ENCODE results near the gene PTGES.

GRCh38 chr9:128792832-128793269 is 5.8 kb downstream of the TBC1D13 start:
- PRO-cap, result no peak

GRCh38 chr9:128987849-128988236 is 40.3 kb downstream of the SH3GLB2 start:
- PRO-cap, result unidirectional peak, plus-strand start at chr9:128988123

DNA sequence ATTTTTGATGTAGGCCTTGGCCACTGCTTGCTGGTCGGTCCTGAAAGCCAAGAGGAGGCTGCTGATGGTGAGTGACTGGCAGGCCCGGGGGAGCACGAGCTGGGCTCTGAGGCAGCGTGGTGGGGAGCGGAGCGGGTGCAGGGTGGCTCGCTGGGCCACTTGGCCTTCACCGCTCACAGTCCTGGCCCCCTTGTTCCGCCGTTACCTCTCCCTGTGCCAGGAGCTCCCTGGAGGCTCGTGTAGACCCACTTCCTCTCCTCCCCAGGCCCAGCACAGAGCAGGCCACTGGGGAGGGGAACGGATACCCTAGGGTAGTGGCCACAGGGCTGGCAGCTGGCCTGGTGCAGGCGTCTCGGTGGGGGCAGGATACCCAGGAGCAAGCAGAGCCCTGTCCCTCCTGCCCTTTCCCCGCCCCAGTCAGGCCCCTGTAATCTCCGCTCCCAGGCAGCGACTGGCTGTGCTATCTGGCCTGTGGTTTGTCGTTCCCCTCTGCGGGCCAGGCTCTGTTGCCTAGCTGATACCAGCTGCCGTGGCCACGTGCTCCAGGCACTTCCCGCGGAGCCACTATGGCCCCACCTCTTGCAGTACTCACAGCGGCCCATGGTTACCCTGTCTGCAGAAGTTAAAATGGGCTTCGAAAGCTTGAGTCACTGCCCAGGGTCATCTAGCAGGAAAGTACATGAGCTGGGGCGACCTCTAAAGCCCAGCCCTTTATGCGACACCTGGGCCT is 11.7 kb upstream of the DOLPP1 start:
- PRO-cap, result unidirectional peak, minus-strand start at position 491 of the sequence

- PRO-cap, result unidirectional peak, minus-strand start at chr9:129164293
Measured at GRCh38 chr9:129164039-129164597, 13.9 kb downstream of the IER5L start.

DNA sequence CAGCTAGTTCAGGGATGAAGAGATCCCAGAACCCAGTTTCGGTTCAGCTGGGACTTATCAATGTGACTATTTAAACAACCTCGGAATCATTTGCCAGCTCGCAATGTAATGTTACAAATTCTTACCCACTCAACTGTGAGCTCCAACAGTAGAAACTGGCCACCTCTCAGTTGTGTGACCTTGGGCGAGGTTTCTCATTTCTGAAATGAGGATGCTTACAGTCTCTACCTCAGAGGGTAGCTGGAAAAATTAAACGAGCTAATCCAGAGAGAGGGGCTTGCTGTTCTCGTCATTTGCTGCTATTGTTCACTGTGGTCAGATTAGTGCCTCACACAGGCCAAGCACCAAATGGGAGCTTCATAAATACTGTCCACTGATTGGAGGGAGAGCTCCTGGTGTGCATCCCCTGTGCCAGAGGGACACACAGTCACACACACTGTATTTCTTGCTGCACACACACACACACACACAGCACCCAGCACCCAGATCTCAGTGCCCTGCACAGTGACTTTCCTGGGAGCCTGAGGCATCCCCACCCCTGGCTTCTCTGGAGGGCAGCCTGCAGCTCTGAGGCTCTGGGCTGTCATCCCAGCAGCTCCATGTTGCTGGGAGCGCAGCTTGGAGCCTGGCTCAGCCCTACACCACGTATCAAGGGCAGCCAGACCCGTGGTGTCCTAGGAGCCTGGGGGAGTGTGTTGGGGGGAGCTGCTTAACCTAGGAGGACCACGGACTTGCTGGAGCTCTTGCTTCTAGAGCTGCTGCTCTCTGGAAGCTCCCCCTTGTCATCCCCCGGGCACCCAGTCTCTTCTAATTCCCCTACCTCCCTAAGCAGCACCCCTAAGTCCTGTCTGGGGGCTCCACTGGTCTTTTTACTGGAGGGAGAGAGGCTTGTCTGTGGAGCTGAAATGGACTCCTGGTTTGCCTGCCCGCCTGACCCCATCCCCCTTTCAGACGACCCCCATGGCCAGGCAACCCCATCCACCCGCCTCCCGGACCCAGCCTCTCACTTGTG is 5.4 kb downstream of the IER5L start:
- PRO-cap, result no peak

DNA sequence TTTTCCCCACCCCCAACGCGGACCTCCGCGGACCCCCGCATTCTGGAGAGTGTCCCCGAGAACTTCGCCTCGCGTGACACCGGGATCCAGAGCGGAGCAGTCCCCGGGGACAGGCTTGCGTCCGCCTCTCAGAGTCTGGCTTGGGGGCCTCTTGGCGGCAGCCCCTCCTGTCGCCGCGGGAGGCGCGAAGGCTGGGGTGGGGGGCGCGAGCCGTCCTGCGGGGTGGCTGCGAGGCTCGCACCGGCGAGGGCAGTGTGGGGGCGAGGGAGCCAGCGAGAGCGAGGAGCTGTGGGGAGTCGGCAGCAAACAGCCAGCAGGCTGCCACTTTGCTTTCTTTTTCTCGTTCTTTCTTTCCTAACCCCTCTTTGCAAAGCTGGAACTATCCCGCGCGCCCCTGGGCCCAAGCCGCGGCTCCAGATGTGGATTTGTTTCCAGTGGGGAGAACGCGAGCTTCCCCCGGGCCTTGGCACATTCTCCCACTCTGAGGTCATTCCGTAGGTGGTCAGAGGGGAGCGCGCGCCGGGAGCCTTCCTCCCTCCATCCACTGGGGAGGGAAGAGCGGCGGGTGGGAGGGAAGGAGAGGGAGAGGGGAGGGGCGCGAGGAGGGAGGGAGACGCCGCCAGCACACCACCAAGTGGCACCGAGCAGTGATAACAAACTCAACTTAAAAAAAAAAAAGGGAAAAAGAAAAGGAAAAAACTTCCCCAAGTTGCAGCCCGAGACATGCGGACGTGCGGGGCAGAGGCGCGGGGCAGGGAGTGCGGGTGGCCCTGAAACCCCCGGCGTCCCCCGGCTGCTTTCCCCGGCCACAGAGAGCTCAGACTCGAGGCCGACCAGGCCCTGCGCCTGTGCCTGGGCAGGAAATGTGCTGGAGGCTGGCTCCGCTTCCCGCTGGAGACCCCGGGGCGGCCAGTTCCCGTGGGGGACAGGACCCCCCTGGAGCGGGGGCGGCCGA is 3.4 kb downstream of the IER5L start:
- PRO-cap, result bidirectional peak, plus-strand start at position 252 of the sequence, minus-strand start at position 267 of the sequence; bidirectional peak, plus-strand start at position 600 of the sequence, minus-strand start at position 419 of the sequence

DNA sequence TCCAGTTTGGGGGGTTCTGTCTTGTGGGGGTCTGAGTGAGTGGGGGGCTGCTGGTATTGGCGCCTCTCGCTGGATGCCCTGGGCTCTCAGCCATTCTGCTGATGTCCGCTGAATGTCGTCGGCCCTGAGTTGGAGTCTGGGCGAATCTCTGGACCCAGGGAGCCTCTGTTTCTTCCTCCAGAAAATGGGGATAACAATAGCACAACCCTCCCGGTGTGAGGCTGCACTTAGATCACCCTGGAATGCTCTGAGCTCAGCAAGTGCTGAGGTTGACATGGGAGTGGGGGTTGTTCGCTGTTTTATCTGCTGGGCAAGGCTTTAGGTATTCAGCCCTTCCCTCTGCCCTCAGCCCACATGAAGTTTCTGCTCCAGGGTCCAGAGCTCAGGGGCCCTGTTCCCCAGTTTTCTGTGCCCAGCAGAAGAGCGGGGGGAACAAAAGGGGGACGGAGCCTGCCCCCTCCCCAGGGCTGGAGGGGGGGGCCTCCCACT is 215.9 kb downstream of the C9orf50 start:
- PRO-cap, result no peak

DNA sequence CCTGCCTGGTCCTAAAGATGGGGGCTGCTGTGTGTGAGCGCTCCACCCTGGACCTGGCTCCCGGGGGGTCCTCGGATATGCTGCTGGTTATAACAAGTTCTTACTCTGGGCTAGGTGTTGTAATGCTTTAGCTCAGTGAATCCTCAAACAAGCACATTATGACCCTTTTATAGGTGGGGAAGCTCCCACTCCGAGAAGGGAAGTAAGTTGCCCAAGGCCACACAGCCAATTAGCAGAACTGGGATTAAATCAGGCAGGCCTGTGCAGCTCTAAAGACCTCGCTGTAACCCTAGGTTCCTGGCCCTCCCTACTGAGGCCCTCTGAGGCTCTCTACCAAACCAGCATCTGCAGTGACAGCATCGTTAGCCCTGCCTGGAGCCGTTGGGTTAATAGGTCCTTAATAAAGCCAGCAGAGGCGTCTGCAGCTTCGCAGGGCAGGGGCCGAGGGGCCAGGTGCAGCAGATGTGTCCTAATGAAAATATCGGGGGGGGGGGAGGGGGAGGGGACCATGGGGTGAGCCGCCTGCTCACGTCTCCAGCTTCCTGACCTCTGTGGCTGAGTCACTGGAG is 204.1 kb downstream of the C9orf50 start:
- PRO-cap, result no peak

GRCh38 chr9:129447068-129447728 is 173.7 kb downstream of the C9orf50 start:
- PRO-cap, result no peak

DNA sequence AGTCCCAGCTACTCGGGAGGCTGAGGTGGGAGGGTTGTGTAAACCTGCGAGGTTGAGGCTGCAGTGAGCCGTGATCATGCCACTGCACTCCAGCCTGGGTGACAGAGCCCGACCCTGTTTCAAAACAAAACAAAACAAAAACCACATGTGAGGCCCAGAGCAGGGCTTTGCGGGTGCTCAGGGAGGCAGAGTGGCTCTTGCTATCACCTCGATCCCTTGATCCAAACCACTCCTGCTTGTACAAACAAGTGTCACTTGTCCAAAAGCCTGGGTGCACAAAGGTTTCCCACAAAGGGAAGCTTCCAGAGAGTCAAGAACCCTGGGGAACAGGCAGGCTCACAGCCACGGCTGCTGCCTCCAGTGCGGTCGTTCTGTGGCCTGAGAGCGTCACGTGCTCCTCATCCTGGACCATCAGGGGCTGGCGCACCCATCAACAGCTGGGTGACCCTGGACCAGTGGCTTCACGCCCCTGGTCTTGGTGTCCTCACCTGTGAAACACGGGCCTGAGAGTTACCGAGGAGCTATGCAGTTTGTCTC is 162.7 kb downstream of the C9orf50 start:
- PRO-cap, result no peak

DNA sequence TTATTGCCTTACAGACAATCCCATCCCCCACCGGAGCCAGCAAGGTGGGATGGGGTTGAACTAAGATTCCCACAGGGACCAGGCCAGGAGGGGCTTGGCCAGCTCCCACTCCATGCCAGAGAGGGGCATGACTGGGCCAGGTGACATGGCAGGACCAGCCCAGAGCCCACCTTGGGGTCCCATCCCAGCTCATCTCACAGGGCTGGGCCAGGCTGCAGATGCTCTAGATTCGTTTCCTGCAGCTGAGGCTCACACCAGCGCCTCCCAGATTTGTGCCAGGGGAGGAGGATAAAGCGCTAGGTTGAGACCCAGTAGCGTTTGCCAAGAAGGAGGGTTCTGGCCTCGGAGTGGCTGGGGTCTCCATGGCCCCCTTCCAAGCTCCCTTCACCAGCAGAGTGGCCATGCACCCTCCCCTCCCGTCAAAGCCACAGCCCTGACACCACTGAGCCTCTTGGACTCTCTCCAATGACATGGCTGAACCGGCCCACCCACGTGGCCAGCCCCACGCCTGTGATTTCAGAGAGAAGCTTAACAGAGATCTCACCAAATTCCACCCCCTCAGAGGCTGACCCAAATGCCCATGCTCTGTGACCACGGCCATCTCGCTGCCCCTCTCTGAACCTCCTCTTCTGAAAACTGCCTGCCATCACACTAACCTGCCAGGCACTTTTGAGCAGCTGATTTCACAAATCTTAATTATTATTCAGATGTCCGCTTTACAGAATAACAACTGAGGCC is 155.9 kb downstream of the C9orf50 start:
- PRO-cap, result no peak

- PRO-cap, result no peak
Measured at GRCh38 chr9:129489843-129490559, 130.9 kb downstream of the C9orf50 start.

DNA sequence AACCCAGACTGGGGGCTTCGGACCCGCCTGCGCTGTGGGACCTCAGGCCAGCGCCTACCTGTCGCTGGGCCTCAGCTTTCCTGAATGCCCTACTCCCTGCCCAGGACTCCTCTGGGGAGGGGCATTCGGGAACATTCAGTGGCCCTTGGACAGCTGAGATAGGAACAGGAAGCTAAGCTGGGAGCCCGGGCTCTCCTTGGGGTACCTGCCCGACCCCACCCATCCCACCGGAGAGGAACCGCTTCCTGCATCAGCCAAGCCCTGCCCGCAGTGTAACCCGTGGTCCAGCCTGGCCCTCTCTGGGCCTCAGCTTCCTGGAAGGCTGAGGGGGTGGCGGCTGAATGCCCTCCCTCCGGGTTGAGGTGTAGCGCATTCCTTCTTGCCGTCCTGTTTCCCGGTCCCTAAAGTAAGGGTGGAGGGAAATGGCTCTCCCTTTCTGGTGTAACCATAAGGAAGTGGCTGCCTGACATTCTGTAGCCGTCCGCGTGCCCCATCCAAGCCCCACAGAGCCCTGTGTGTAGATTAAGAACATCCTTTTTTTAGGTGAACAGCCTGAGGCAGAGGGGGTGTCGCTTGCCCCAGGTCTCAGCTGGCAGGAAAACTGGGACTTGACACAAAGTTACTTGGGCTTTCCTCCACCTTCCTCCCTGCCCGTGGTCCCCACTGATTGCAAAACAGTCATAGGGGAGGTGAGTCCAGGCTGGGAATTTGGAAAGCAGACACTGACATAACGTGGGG is 23.0 kb downstream of the C9orf50 start:
- PRO-cap, result no peak

- PRO-cap, result no peak
Measured at GRCh38 chr9:129603741-129604469, 17.0 kb downstream of the C9orf50 start.

DNA sequence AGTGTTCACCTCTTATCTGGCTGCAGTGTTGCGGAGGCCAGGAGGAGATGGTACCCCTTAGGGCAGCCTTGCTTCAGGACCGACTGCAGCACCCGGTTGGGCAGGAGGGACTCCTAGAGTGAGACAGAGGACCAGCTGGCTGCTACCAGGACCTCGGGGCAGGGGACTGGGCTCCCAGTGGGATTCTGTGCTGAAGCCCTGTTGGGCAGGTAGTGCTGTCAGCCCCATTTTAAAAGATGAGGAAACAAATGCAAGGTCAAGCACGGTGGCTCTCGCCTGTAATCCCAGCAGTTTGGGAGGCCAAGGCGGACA is 8.6 kb downstream of the C9orf50 start:
- PRO-cap, result no peak

DNA sequence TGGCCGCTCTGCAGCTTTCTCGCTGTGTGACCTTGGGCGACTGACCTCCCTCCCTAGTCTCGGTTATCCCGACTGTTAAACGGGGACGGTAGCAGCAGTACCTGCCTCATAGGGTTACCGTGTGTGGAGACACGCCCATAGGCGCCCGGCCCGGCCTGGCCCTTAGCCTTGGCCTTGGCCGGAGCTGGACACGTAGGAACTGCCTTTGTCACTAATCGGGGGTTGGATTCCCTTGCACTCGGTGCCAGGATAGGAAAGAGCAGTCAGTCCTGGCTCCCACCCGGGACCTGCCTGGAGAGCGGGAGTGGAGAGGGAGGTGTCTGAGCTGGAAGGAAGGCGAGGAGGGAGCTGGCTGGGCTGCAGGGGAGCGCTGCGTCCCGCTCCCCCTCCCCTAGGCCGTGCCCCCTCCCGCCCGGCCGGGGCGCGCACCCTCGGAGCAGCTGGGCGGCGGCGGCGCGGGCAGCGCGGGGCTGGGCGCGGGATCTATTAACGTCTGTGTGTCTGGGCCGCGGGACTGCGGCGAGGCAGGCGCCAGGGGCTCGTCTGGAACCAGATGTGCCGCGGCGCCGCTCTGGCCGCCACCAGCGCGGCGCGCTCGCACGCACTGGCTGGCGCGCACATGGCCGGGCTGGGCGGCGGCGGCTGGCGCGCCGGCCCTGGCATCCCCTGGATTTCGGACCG is 31.6 kb downstream of the PRRX2 start:
- PRO-cap, result bidirectional peak, plus-strand start at position 235 of the sequence, minus-strand start at position 241 of the sequence; bidirectional peak, plus-strand start at position 339 of the sequence, minus-strand start at position 350 of the sequence; bidirectional peak, plus-strand start at position 620 of the sequence, minus-strand start at position 606 of the sequence

DNA sequence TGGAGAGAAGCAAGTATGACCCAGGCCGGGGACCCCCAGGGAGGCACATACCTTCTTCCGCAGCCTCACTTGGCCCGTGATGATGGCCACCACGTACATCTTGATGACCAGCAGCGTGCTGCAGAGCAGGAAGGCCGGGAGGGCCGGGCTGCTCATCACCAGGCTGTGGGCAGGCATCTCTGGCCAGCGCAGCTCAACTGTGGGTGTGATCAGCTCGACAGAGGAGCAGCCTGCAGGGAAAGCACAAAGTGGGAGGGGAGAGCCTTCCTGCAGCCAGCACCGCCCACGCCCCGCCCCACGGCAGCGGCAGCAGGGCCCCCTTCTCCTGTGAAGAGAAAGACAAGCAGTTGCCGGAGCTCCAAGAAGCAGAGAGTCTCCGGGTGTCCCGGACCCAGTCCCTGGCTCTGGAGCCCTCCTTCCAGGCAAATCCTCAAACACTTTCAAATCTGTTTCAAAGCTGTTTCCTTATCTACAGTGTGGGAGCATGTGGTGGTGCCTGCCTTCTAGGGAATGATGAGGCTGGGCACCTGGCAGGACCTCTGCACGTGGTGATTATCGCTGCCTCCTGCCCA is at the start of gene PTGES:
TSS of gene PTGES (minus strand) at position 207 of the 572 bp plus-strand sequence.
- PRO-cap, result bidirectional peak, plus-strand start at position 346 of the sequence, minus-strand start at position 199 of the sequence

GRCh38 chr9:129805672-129806464 is 2.9 kb downstream of the TOR1B start:
- PRO-cap, result no peak

GRCh38 chr9:129884210-129885045 is 49.2 kb downstream of the USP20 start:
- PRO-cap, result bidirectional peak, plus-strand start at chr9:129884638, minus-strand start at chr9:129884468

- PRO-cap, result no peak
Measured at GRCh38 chr9:129885082-129885601, 49.9 kb downstream of the USP20 start.